ENCODE measurements around a stretch of chr21.

GRCh38 chr21:42388756-42389948 lies 6.7 kb downstream of the TMPRSS3 start:
- PRO-cap: no peak

GRCh38 chr21:42406081-42406908 lies 2.6 kb downstream of the UBASH3A start:
- PRO-cap: no peak

DNA sequence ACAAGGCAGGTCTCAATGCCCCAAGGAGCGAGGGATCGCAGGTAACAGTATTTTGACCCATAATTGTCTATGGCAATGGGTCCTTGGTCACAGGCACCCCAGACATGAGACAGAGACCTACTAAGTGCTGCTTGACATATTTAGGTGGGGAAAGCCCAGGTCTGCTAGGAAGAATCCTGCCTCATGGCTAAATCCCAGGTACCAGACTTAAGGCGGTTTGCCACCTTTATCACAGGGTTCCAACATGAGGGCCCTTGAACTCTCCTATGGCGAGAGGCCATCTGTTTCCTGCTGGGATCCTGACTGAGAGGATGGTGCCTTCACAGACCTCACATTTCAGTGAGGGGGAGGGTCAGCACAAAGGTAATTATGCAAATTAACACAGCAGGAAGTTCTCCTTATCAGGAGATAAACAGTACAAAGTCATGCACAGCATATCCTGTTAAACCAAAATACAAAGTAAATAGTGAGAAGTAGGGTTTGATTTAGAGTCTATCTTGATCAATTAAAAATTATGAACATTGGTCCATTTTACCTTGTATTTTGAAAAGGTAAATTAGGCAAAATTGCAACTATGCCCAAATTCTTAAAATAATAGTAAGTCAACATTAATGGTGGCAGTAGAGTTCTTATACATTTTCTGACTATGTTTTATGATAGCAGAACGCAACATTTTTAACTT lies 33.5 kb downstream of the RSPH1 start:
- PRO-cap: no peak

DNA sequence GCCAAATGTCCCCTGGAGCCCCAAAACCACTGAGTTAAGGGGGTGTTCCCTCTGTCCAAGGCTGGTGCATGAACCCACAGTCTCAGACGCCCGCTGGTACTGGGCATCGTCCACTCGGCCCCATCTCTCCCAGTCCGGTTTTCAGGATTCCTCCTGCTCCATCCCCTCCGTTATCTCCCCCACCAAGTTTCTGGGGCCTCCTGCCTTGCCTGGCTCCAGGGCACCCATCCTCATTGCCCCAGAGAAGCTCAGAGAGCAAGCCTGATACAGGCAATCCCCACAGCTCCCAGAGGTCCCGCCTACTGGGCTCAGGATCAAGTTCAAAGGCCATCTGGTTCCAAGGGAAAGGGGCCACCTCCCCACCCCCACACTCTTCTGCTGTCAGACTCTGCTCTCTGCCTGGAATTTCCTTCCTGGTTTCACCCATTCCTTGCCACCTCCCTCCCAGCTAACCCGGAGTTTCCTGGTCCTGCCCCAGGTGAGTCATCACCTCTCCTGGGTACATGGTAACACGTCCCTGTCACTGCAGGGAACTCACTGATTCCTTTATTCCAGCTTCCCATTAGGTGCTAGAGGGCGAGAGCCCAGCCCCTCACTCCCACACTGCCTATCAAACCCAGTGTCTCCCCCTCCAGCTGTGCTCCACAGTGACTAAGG lies 22.0 kb downstream of the RSPH1 start:
- PRO-cap: no peak

GRCh38 chr21:42526232-42526845 lies 12.7 kb downstream of the SLC37A1 start:
- PRO-cap: no peak

DNA sequence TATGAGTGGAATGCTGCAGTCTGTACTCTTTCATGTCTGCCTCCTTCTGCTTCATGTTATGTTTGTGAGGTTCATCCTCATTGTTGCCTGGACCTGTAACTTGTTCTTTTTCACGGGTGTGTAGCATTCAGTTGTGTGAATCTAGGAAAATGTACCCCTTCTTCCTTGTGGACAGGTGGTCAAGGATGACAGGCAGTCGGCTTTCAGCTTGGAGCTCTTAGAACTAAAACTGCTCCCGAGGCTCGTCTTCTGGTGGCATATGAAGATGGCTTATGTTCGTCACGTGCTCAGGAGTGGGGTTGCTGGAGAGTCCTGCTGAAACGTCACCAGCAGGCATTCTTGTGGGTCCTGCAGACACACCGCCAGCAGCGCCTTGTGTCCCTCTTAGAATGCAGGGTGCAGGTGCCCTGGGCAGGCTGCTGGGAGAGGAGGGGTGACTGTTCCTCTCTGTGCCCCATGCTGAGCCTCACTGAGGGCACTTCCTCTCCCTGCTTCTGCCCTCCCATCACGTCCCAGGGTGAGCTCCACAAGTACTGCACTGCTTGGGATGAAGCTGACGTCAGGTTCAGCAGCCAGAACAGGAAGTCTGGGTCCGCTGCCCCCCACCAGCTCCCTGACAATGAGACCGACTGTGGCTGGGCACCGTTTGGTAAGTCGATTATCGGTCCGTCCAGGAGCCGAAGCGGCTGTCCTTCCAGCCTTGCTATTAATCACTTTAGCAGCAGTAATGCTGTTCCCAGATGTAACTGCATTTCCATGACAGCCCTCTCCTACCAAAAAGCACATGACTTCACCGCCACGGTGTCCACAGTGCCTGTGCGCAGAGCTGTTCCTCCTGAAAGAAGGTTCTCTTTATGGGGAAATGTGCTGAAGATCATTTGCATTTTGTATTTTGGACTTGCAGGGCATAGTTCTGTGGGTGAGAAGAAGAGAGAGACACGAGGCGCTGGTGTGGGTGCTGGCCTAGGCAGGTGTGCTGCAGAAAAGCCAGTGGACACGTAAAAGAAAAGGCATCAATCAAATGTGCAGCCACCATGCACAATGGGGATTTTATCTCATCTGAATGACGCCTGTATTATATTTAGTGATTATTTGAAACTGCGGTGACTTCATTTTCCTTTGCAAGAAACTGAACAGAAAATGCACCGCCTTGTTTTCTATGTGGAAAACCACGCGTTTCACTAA lies 20.9 kb downstream of the SLC37A1 start:
- PRO-cap: no peak

GRCh38 chr21:42535367-42535843 lies 21.8 kb downstream of the SLC37A1 start:
- PRO-cap: no peak

GRCh38 chr21:42703950-42704465 lies 50.6 kb downstream of the PDE9A start:
- PRO-cap: no peak

GRCh38 chr21:42746034-42746503 lies 92.6 kb downstream of the PDE9A start:
- PRO-cap: no peak

DNA sequence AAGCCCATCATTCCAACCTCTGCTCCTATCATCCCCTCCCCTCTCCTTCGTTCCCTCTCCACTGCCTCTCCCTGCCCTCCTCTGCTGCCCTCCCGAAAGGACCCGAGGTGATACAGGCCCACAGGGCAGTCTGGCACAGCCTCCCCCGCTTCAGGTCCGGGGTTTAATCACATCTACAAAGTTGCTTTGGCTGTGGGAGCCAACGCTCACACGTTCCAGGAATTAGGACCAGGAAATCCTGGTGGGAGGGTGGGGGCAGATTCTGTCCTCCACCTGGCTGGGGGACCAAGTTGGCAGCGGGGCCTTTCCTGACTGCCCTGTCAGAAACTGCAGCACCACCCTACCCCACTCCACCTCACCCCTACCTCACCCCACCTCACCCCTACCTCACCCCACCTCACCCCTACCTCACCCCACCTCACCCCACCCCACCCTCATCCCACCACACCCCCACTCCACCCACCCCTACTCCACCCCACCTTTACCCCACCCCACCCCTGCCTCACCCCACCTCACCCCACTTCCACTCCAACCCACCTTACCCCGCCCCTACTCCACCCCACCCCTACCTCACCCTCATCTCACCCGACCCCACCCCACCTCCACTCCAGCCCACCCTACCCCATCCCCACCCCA lies 95.0 kb downstream of the WDR4 start:
- PRO-cap: no peak

GRCh38 chr21:42837700-42838434 lies 41.5 kb downstream of the WDR4 start:
- PRO-cap: no peak

DNA sequence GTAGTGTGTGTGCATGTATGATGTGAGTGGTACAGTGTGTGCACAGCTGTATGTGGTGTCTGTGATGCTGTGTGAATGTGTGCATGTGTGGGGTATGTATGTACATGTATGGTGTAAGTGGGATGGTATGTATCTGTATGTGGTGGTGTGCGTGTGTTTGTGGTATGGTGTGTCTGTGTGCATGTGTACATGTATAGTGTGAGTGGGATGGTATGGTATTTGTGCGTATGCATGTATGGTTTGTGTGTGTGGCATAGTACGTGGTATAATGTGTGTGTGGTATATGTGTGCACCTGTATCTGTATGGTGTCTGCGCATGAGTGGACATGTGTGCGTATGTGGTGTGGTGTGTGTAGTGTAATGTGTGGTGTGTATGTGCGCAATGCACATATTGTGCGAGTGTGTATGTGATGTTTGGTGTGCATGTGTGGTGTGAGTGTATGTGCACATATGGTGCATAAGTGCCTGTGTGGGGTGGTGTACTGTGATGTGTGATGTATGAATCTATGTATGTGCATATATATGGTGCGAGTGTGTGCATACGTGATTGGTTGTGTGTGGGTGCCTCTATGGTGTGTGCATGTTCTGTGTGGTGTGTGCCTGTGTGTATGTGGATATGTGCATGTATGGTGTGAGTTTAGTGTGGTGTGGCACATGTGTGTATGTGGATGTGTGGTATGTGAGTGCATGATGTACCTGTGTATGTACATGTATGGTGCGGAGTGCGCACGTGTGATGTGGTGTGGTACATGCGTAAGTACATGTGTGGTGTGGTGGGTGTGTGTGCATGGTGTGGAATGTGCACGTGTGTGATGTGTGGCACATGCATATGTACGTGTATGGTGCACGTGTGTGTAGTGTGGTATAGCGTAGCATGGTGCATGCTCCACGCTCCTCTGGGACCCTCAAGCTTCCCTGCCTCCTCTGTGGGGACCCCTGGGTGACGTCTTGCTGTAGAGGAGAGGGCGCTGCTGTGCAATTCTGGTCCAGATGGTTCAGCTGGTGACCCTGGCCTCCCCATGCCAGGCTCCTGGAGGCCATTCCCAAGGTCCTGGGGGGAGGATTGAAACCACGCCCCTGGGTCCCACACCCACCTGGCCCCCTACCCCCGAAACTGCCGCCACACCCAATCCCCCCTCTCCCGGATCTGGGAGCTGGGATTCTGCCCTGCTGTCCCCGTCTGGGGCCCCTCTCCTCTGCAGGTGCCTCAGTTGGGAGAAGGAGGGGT lies 38.6 kb downstream of the WDR4 start:
- PRO-cap: no peak

DNA sequence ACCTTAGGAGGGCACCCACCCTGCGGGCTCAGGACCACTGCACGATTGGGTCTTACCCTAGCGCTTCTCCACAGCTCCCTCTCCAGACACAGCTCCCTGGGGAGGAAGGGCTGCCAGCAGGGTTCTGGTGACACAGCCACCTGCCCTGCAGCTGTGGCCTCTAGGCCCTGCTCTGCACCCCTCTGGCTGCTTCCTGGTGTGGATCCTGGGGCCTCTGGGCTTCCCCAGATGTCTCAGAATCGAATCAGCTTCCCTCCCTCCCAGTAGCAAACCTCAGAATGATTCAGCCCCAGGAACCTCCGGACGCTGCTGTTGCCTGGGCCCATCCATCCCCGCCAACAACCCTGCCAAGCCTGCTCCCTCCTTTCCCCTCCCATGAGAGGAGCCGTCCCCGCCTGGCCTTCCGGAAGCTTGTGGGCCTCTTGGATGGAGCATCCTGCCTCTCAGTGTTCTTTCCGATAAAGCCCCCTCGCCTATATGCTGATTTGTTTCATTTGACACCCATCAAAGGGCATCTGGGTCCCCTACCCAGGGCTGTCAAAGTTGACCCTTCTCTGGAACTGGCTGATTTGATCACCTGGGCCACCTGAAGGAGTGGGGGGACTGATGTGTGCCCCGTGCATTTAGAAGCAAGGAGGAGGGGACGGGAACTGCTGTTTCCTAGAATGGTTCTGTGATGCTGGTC lies 25.2 kb downstream of the CRYAA start:
- PRO-cap: no peak

- PRO-cap: no peak
These were observed 41.9 kb downstream of the CRYAA start for GRCh38 chr21:43210780-43211085.

- PRO-cap: unidirectional peak, plus-strand start at chr21:43361348; unidirectional peak, plus-strand start at chr21:43361705; bidirectional peak, plus-strand start at chr21:43362061, minus-strand start at chr21:43361827
These were observed 65.6 kb downstream of the SIK1 start for GRCh38 chr21:43360852-43362130.

DNA sequence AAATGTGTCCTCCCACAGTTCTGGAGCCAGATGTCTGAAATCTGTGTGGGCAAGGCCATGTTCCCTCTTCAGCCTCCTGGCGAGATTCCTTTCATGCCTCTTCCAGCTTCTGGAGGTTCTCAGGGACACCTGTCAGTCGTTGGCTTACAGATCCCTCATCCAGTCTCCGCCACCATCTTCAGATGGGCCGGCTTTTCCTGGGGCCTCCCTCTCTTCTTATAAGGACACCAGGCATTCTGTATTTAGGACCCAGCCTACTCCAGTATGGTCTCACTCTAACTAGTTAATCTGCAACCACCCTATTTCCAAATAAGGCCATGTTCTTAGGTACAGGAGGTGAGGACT lies 12.3 kb upstream of the SIK1 start:
- PRO-cap: no peak

DNA sequence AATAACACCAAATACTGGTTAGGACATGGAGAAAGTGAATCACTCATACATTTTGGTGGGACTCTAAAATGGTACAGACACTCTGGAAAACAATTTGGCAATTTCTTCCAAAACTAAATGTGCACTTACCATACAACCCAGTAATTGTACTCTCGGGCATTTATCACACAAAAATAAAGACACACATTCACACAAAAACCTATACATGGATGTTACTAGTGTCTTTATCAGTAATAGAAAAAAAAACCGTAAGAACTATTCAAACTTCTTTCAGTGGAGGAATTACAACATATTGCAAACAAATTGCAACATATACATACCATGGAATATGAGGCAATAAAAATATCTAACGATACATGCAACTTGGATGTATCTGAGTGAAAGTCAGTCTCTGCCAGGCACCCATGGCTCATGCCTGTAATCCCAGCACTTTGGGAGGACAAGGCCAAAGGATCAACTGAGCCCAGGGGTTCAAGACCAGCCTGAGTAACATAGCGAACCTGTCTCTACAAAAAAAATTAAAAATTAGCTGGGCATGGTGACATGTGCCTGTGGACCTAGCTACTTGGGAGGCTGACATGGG lies 19.6 kb downstream of the HSF2BP start:
- PRO-cap: no peak

DNA sequence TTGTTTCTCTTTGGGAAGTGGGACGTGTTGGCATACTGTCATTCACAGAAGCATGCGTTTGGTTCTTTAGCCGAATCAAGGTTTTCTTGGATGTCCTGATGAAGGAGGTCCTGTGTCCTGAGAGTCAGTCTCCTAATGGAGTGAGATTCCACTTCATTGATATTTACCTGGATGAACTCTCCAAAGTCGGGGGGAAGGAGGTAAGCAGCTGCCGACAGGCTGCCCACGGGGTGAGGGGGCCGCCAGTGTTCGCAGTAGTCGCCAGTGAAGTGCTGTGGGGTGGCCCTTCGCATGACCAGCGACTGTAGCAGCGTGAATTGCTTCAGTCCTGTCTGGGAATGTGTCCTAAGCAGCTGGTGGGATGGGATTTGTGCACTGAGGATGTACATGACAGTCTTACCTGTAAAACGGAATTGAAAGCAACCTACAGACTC lies 15.6 kb downstream of the RRP1B start:
- PRO-cap: no peak

GRCh38 chr21:43687071-43687645 lies 27.8 kb downstream of the RRP1B start:
- PRO-cap: no peak

DNA sequence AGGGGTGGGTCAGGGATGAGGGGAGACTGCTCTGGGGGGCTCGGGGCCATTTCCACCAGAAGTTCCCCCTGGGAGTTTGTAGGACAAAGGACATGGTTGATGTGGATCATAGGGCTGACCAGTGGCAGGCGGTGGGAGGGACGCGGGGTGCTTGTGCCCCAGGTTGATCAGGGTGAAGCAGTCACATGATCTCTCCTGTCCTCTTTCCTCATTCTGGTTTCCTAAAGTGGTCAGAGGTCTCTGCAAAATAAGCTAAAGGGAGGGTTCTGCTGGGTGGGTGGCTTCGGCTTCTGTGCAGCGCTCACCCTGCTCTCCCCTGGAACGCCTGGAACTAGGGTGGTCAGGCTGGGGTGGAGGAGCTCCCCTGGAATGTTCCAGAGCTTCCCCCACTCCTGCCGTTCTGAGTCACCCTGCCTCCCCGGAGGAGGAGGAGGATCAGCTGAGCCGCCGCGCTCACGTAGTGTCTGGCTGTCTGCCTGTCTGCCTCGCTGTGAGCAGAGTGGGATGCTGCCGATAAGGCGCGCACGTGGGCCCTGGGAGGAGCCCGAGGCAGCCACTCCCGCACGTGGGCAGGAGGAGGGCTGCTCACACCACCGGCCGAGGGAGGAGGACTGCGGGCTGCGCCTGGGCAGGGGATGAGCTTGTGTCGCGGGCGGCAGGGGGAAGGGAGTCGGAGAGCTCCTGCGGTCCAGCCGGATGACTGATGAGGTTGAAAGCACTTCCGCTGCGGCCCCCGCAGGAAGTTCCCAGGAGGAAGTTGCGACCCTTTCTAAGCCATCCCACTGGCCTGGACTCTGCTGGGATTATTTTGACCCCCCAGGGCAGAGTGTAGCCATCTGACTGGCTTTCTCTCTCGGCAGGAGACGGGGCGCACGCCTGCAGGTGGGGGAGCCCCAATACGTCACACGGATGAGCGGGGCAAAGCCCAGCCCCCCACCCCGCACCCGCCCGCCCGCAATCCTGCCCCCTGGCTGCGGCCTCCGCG lies 9.5 kb downstream of the PDXK start:
- PRO-cap: bidirectional peak, plus-strand start at position 491 of the sequence, minus-strand start at position 402 of the sequence; bidirectional peak, plus-strand start at position 588 of the sequence, minus-strand start at position 702 of the sequence